Skeletal muscle cell (primary cell): ENCODE results near the genes THBS3, MTX1, GON4L and RIT1.

- RRBS = 1% methylated on average over 1 of the region's 15 CpGs
Observed at GRCh38 chr1:155207639-155208367, at the start of gene THBS3. THBS3 (minus strand) TSS chr1:155207897.

DNA sequence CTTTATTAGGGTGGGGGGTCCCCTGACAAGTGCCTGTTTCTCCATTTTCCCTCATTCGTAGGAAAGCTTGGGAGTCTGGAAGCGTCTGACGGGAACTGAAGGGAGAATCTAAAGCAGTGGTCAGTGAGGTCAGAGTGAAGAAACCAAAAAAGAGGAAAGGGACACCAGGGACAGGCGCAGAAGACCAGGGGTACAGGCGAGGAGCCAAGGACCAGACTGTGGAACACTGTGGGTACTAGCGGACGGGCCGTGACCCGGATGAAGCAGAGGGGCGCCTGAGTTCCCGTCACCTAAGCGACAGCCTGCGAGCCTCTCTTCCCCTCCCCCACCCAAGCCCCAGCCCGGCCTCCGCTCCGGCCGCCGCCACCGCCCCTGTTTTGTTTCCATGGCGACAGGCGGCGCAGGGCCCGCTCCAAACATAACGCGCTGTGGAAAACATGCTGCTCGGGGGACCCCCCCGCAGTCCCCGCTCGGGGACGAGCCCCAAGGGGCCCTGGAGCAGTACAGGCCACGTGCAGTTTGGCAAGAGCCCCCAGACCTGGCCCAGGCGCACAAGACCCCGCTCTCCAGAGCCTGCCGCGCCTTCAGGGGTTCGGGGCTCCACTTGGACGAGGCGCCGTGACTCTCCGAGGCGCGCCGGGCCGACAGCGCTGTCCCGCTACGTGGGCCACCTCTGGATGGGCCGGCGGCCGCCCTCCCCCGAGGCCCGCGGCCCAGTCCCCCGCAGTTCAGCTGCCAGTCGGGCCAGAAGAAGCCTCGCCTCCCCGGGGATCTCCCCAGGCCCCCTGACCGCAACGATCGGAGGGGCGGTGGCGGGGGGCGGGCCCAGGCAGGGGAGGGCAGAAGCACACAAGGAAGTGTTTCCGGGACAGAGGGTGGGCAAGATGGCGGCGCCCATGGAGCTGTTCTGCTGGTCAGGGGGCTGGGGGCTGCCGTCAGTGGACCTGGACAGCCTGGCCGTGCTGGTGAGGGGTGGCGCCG lies at the start of gene MTX1:
Gene MTX1 (plus strand): TSS at position 328 of the 981 bp plus-strand sequence.
- RRBS = under 1% methylated on average over 18 of the region's 70 CpGs

DNA sequence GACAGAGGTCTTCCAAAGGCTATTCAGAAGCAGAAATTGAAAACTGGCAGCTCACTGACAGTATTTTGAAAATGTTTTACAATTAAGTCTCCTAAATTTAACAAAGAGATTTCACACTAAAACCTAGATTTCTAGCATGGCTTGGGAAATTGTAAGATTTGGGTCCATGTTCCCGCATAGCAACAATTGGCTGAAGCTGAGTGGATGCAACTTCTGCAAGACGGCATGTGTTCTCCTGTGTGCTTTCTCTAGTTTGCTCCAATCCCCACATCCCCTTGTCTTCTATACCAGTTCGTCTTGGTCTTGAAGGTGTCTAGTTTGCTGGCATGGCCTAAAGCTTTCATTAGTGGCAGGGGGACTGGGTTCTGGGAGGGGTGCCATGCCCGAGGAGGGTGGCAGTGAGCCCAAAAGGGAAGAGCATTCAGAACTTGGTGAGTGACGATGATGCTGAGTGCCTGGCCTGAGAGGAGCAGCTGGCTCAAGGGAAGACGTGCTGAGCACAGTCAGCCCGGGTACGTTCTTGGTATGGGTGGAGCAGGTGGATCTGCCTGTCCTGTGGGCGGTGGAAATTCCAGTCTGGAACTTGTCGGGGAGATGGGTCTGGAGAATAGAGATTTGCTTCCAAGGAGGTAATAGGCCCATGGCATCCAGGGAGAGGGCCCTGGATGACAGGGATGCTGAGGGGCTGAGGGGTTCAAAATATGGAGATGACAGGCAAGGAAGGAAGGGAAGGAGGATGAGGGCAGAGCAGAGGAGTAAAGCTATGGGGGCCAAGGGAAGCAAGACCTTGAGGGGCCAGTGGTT lies 4.5 kb downstream of the FDPS start:
- RRBS = no CpG with 5 or more reads among the region's 10 CpGs

DNA sequence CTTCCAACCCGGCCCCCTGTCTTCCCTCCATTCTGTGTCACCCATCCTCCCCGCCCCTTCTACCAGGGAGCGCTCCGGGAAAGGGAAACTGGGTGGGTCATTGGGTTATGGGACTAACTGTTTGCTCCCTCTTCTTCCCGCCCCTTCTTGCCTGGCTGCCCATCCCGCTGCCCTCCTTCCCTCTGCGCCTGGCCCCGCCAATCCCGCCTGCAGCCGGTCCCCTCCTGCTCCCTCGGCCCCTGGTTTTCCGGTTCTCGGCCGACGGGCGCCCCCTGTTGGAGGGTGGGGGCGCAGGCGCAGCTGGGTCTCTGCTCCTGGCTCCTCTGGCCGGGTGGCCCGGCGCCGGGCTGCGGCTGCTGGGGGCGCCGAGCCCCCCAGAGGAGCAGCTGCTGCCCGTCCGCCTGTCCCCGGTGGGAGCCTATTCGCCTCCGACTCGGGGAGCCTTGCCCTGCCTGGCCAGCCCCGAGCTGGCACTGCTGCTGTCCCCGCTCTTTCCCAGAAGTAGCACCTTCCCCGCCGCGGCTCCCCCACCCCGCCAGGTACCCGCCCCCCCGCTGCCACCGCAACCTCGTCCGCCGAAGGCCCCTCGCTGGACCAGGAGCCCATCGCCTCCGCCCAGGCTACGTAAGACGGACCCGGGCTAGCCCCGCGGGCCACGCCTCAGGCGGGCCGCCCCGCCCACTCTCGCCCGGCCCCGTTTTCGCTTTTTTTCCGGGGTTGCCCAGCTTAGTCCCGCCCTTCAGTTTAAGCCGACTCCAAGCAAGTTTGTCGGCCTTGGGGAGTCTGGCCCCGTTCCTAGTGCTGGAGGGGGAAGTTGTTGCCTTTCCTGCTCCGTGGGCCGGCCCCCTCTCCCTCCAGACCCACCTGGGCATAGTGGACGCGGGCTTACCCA lies 2.7 kb downstream of the RUSC1 start:
- RRBS = under 1% methylated on average over 27 of the region's 68 CpGs

DNA sequence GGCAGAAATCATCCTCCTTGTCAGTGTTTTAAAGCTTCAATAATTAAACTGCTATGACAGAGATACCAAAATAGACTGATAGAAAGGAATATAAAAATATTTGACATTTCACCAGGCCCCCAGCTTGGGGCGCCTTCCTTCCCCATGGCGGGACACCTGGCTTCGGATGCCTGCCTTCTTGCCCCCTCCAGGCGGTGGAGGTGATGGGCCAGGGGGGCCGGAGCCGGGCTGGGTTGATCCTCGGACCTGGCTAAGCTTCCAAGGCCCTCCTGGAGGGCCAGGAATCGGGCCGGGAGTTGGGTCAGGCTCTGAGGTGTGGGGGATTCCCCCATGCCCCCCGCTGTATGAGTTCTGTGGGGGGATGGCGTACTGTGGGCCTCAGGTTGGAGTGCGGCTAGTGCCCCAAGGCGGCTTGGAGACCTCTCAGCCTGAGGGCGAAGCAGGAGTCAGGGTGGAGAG lies 112.4 kb downstream of the RUSC1 start:
- RRBS = no CpG with 5 or more reads among the region's 14 CpGs

DNA sequence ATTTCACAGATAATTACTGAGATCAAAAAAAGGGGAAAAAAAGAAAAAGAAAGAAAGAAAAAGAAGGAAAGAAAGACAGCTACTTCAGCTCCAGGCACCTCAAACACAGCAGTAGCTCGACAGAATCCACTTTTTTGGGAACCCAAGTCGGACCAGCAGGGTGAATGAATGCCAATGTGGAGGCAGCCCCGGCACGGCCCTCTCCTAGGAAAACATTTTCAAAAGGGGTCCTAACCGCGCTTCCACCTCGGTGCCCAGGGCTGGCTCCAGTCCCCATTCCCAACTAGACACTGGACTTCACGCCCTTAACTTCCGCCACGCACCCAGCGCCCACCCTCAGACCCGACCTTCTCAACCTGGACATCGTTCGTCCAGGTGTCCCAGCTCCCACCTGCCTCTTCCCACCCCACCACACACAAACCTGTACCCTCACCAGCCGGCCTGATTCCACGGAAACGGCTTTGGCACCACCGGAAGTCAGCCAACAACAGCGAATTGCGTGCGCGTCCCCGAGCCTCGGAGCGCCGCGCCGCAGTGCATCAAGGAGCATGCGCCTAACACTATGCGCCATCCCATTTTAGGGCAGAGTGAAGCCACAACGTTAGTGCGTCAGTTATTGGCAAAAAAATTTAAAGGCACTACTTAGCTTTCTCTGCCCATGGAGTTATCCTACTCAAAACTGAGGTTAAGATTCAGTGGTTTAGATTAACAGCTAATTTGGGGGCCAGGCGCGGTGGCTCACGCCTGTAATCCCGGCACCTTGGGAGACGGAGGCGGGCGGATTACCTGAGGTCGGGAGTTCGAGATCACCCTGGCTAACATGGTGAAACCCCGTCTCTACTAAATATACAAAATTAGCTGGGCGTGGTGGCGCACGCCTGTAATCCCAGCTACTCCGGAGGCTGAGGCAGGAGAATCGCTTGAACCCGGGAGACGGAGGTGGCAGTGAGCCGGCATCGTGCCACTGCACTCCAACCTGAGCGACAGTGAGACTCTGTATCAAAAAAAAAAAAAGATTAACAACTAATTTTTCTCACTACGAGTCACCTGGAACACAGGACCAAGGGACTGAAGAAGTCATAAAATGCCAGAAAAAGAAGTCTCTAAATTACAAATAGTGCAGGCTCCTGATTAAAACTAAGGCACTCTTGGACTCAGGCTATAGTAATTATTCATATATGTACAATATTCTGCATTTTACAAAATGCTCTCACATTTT lies at the start of gene GON4L:
Gene GON4L (minus strand): TSS at position 489 of the 1,219 bp plus-strand sequence.
- RRBS = no CpG with 5 or more reads among the region's 53 CpGs

- RRBS = under 1% methylated on average over 5 of the region's 44 CpGs
Observed at GRCh38 chr1:155910587-155911767, at the start of gene RIT1. RIT1 (minus strand) TSS chr1:155911349.

GRCh38 chr1:155911768-155912452 lies 761 bp upstream of the RIT1 start:
- RRBS = no CpG with 5 or more reads among the region's 15 CpGs

- RRBS = no CpG with 5 or more reads among the region's 2 CpGs
Observed at GRCh38 chr1:155932111-155932669, 2.0 kb downstream of the KHDC4 start.

DNA sequence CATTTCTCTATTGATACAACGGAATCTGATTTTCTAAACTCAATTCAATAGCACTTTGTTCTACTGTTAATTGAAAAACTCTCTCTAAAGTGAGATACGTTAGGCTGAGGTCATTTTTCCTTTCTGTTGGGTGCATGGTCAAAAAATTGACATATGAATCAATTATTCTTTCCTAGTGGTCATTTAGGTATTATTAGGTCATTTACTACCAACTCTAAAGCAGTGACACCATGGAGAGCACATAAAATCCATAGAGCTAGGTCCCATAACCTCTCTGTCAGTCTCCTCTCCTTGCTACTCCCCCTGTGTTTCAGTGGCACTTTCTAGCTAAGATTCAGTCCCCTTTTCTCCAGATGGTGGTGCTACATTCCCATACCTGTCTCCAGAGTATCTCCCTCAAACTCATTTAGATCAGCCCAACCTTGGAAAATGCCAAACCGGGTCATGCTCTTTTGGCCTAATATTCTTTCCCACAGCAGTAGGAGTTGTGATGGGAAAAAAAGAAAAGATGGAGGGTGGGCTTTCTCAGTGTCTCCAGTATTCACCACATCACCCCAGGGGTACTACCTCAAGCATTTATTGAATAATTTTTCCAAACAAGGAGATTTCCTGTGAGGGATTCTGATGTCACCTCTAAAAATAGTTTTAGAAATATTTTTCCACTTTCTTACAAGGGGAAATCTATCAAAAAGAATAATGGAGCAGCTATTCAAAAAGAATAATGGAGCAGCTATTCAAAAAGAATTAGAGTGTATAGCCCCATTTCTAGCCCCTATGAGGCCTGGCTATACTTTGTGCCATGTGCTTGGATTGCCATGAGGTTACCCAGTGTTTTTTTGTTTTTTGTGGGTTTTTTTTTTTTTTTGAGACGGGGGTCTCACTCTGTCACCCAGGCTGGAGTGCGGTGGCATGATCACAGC lies 3.2 kb upstream of the RXFP4 start:
- RRBS = no CpG with 5 or more reads among the region's 5 CpGs

DNA sequence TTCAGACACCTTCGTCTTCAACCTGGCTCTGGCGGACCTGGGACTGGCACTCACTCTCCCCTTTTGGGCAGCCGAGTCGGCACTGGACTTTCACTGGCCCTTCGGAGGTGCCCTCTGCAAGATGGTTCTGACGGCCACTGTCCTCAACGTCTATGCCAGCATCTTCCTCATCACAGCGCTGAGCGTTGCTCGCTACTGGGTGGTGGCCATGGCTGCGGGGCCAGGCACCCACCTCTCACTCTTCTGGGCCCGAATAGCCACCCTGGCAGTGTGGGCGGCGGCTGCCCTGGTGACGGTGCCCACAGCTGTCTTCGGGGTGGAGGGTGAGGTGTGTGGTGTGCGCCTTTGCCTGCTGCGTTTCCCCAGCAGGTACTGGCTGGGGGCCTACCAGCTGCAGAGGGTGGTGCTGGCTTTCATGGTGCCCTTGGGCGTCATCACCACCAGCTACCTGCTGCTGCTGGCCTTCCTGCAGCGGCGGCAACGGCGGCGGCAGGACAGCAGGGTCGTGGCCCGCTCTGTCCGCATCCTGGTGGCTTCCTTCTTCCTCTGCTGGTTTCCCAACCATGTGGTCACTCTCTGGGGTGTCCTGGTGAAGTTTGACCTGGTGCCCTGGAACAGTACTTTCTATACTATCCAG lies 614 bp downstream of the RXFP4 start:
- RRBS = no CpG with 5 or more reads among the region's 27 CpGs

- RRBS = 8% methylated on average over 2 of the region's 13 CpGs
Observed at GRCh38 chr1:155974412-155975505, 3.6 kb downstream of the ARHGEF2 start.

GRCh38 chr1:155980637-155981991 lies 2.8 kb upstream of the ARHGEF2 start:
- RRBS = no CpG with 5 or more reads among the region's 13 CpGs

- RRBS = no CpG with 5 or more reads among the region's 5 CpGs
Observed at GRCh38 chr1:155990981-155991425, 12.7 kb upstream of the ARHGEF2 start.

DNA sequence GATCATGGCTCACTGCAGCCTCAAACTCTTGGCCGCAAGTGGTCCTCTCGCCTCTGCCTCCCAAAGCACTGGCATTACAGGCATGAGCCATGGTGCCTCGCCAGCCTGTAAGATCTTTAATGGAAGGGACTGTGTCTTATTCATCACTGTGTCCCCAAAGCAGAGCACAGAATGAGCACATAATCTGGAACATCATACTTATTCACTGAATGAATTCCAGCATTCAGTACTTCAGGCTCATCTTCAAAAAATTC lies 9.6 kb downstream of the SSR2 start:
- RRBS = no CpG with 5 or more reads among the region's 3 CpGs

GRCh38 chr1:156052758-156053161 lies 838 bp downstream of the UBQLN4 start:
- RRBS = no CpG with 5 or more reads among the region's 7 CpGs

DNA sequence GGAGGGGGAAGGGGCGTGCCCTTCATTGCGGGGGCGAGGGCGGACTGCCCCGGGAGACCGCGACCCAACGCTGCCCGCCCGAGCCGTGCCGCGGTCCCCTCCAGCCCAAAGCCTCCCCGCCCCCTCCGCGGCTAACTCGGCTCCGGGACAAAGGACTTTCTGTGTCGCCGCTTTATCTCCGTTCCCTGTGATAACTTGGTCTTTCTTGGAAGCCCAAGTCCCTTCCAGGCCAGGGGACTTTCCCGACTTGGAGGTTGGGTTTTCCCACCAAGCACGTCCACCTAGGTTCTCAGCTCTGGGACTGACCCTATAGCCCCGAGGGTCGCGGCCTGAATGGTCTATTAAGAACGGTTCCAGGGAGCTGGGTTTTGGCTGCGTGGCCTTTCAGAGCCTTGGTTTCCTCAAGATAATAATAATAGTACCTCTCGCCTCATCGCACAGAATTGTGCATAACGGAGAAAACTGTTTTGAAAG lies 447 bp upstream of the UBQLN4 start:
- RRBS = 0% methylated on average over 12 of the region's 31 CpGs

DNA sequence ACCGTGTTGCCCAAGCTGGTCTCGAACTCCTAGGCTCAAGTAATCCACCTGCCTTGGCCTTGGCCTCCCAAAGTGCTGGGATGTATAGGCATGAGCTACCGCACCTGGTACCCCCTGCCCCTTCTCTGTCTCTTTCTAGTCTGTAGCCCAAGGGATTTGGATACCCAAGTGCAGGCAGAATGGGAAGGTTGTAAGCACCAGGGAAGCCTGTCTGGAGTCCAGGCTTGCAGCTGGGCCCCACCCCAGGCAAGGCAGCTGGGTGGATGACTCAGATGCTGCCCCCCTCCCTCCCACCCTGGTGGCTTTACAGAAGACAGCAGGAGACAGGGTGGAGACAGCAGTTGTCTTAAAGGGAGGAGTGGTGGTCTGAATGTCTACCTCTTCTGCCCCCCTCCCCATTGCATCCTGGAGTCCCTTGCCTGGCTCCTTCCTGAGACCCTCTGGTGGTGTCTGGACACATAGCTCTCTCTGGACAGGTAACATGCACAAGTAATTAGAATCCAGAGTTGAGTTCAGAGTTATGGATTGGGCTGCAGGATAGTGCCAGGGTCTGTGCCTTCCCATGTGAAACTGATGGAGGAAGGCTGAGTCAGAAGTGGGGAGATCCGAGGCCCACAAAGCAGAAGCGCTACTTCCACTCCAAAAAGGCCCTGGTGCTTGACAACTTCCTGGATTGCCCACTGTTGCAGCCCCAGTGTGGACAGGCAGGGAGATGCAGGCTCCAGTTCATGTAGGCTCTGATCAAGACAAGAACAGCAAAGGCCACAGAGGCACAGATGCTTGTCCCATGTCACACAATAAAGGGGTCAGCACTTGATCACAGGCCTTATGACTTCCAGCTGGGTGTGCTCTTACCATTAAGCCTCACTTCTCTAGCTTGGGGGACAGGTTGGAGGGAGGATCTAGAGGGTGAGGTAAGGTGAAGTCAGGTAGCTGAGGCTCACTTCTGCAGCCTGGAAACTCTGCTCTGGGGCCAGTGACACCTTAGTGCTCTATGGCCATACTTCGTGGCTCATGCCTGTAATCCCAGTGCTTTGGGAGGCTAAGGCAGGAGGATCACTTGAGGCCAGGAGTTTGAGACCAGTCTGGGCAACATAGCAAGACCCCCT lies 5.3 kb downstream of the LMNA start:
- RRBS = no CpG with 5 or more reads among the region's 6 CpGs

DNA sequence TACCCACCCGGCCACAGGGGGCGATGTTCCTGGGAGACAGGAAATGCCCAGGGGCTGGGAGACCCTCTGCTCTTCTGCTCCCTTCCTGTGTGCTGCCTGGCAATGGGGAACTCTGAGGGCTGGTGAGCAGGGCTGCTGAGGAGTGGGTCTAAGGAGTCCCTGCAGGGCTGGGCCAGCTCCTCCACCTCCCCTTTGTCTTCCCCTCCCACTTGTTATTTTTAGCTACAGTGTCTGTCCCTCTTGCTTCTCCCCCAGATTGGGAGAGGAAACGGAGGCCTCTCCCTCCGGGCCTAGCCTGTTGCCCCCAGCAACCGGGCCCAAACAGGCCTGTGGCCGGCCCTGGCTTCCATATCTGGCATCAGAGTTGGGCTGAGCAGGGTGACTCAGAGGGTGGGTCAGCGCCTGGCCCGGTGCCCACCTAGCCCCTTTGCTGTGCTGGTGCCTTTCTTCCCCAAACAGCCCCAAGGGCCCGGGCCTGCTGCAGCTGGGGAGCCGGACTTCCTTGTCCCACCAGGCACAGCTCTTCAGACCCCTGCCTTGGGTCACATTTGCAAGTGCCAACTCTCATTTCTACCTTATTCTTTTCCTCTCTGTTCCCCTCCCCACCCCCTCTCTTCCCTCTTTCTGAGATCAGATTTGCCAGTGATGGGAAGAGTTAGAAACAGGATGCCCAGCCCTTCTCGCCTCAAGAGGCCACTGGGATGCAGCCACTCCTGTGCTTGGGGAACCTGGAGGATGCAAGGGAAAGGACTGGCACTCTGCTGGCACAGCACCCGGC lies 11.8 kb downstream of the LMNA start:
- RRBS = 6% methylated on average over 5 of the region's 12 CpGs

DNA sequence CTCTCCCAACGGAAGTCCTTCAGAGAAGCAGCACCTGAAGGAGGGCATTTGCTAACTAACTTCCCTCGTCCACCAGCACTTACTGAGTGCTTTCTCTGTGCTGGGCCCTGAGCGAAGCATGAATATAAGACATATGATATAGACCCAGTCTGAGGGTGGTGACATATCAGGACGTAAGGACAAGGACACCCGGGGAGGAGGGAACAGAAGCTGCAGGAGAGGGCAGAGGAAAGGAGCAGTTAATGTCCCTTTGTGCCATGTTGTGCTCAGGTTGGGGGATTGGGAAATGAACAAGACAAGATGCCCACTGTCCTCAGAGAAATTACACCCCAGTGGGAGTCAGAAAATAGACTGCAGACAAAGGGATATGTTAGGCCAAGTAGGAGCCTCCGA lies 13.0 kb upstream of the SEMA4A start:
- RRBS = no CpG with 5 or more reads among the region's 6 CpGs